Cytotoxic T cell (primary cell): ENCODE data around the genes RHOV, CHP1, NDUFAF1, ITPKA and TYRO3.

DNA sequence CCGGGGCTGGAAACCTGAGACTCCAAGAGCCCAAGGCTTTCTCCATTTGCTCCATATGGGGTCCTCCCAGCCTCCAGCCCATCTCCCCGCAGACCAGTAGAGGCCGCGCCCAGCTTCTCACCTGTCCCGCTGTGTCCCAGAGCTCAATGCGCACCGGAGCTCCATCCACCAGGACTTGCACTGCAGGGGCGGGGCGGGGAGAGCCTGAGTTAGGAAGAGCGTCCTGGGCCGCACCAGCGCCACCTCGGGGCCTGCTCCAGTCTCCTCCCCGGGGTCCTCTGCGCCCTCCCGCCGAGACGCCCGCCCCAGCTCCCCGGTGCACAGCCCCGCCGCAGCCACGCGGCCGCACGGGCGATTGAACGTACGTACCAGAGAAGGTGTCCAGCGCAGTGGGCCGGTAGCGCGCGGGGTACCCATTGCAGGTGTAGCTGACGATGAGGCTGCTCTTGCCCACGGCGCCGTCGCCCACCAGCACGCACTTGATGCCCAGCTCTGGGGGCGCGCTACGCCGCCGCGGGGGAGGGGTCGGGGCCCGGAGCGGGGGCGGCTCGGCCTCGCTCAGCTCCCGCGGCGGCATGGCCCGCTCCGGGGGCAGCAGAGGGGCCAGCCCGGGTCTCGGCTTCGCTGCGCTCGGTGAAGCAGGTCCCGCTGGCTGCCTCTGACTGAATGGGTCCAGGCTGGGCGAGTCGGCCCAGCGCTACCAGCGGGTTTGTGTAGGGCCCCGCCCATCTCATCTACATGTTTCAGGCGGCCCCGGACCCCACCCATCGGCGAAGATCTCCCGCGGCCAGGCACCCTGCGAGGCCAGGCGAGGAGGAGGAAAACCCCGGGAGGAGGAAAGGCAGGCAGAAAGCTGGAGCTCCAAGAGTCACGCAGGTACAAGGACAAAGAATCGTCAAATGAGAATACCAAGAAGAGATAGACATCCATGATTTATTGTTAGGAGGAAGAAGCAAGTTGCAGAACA is at the start of gene RHOV:
Gene RHOV (minus strand): TSS at position 672 of the 967 bp plus-strand sequence.
- PRO-cap, 2 experiments: peak in 2 of 2 experiments; most common minus-strand start position 668 of the sequence (in 2)

- PRO-cap, 2 experiments: no peak in any of the 2 experiments
These were observed 15.8 kb downstream of the VPS18 start for GRCh38 chr15:40910071-40910464.

GRCh38 chr15:40914876-40915514 is 14.1 kb upstream of the DLL4 start:
- PRO-cap, 2 experiments: no peak in any of the 2 experiments

- PRO-cap, 2 experiments: no peak in any of the 2 experiments
These were observed 3.5 kb upstream of the CHAC1 start for GRCh38 chr15:40949550-40950332.

DNA sequence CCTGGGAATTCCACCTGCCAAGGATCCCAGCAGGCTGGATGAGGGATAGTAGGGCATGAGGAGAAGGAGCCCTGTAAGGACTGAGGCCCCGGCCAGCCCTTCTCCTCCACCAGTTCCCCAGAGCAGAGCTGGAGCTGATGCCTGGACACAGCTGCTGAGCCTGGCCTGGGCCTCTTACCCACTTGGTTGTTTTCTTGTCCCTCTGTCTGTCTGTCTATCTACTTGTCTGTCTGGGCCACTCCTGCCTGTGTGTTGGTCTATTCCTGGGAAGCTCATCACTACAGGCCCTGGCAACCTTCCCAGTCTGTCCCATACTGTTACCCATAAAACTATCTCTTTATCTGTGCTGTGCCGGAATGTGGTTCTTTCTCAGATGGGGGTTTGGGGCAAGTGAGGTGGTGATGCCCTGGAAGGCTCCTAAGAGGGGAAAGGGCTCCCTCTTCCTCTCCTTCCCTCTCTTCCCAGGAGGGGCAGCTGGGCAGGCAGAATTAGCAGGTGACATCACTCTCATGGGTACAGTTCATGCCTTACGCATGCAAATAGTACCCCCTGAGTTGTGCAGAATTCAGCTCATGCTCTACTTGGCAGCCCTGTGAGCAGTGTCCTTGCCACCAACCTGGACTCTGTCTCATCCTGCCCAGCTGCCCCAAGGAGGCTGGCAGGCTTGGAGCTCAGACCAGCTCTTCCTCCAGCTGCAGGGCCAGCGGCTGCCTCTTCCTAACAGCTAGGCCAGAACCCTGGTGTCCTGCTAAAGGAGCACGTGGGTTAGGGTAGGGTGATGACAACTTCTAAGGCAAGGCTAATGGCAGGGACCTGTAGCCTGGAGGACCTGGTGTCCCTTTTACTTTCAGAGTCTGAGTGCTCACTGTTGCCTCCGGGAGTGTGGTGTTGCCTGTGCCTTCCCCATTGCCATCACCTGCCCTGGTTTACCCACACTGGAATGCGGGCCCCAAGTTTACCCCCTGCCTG is 3.2 kb downstream of the CHAC1 start:
- PRO-cap, 2 experiments: no peak in any of the 2 experiments

GRCh38 chr15:40964238-40964623 is 11.0 kb downstream of the CHAC1 start:
- PRO-cap, 2 experiments: peak in 1 of 2 experiments; most common plus-strand start chr15:40964359 (in 1)

GRCh38 chr15:41019260-41019869 is 66.1 kb downstream of the CHAC1 start:
- PRO-cap, 2 experiments: no peak in any of the 2 experiments

DNA sequence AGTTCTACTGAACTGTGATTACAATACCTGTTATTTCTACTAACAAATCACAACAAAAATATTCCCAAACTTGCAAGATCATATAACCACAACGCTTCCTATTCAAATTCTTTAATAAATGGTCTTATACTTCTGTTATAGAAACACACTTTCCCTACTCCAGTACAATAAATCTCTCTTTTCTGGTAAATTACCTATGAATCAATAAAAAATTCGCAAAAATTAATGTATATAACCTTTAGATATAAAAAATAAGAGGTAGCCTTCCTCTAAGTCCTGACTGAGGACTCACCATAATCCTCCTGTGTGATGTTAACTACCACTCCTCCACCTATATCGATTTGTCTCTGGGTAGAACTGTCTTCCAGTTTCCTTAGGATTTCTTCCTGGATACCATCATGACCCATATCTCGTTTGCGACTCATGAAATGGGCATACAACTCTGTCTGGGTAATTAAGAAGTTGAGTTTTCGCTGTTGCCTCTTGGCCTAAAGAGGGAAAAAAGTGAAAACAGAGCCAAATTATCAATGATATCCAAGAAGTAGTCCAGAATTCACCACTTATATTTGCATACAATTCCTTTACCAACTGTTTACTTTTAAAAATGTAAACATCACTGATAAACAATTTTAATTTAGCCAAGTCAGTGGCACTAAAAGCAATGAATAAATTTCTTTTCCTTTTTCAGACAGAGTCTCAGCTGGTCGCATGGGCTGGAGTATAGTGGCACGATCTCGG is 41.8 kb downstream of the INO80 start:
- PRO-cap, 2 experiments: no peak in any of the 2 experiments

DNA sequence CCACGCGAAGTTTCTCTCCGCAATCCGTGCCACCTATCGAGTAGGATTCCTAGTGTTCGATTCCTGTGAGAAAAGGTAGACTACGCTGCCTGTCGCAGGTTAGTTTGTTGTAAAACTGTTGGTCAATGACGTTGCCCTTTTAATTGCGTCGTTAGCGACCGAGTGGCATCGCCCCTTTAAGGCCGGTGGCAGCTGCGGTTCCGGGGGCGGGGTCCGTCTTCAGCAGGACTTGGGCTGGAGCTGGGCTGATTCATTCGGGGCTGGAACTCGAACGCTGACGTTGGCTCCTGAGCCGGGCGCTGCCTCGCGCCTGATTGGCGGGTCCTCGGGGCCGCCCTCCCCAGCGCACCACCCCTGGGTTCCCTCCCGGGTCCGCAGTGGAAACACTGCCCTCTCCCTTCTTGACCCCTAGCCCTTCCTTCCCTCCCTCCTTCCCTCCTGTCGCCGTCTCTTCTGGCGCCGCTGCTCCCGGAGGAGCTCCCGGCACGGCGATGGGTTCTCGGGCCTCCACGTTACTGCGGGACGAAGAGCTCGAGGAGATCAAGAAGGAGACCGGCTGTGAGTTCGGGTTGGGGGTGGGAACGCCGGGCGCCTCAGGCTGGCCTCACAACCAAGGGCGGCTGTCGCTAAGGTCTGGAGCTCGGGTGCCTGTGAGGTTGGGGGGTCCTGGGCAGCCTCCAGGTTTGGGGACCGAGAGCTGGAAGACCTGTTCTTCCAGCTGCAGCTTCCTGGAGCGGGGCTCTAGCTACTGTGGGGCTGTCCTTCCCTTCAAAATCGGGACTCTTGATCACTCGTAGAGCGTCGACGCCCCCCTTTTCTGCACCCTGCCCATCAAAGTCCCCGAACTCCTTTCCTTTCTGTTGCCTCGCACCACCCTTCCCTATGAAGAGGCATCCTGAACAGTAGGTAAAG is at the start of gene CHP1:
Gene CHP1 (plus strand): TSS at position 377 of the 912 bp plus-strand sequence.
- PRO-cap, 2 experiments: peak in 2 of 2 experiments; most common plus-strand start position 253 of the sequence (in 2); most common minus-strand start position 517 of the sequence (in 2)

GRCh38 chr15:41282861-41283431 is 49.4 kb downstream of the OIP5 start:
- PRO-cap, 2 experiments: no peak in any of the 2 experiments

DNA sequence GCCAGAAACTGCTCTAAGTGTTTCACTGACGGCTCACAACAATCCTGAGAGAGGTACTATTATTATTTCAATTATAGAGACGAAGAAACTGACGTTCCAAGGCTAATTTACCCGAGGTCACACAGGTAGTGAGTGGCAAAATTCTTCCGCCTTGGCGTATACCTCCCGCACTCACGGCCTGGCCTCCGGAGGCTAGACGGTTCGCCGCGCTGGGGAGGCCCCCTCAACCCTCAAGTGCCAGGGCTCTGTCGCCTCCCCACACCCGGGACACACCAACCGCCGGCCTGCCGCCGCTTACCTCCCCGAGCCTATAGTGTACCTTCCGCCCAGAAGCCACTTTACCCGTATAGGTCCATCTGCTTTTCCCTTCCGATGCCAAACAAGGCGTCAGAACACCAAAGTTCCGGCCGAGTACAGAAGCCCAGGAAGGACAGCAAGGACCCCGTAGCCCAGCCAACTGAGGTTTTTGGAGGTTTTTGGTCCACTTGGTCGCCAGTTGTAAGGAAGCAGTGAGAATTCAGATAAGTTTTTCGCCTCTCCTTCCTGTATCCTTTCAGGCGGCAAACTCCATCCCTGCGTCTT is at the start of gene NDUFAF1:
Gene NDUFAF1 (minus strand): TSS at position 348 of the 582 bp plus-strand sequence.
- PRO-cap, 2 experiments: peak in 2 of 2 experiments; most common plus-strand start position 410 of the sequence (in 2); most common minus-strand start position 312 of the sequence (in 2)

- PRO-cap, 2 experiments: no peak in any of the 2 experiments
These were observed at the start of gene ITPKA for GRCh38 chr15:41492958-41493945. Gene ITPKA (plus strand): TSS chr15:41493874.

GRCh38 chr15:41507850-41508497 is 5.7 kb downstream of the LTK start:
- PRO-cap, 2 experiments: no peak in any of the 2 experiments

DNA sequence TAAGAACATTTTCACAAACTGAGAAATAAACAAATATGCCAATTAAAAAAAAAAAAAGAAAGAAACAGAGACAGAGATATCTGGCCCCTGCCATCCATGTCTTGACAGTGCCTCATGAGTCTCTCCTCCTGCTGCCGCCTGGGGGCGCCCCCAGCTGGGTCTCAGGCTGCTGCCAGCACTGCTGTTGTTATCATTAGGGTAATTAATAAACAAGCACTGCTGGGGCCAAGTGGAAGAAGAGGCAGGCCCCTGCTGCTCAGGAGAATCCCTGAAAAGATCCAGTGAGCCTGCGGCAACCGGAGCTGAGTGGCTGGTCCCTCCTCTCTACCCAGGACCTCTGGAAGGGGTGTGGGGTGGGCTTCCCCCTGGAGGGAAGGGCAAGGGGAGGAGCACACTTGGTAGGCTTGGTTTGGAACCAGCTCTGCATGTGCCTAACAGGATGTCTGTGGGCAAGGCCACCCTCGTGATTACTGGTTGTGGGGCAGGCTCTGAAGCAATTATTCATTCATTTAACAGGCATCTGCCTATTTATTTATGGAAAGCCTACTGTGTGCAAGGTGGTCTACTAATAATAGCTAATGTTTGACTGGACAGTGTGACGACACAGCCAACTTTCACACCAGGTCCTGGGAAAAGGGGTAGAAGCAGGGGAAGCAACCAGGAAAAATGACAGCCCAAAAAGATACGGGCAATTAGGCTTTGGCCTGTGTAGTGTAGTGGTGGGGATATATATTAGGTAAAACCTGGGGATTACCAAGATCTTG is 1.2 kb upstream of the TYRO3 start:
- PRO-cap, 2 experiments: no peak in any of the 2 experiments

- PRO-cap, 2 experiments: peak in 2 of 2 experiments; most common plus-strand start chr15:41559022 (in 2)
These were observed at the start of gene TYRO3 for GRCh38 chr15:41558398-41559417. Gene TYRO3 (plus strand): TSS chr15:41559212.

- PRO-cap, 2 experiments: no peak in any of the 2 experiments
These were observed 5.5 kb downstream of the TYRO3 start for GRCh38 chr15:41564048-41565369.

- PRO-cap, 2 experiments: no peak in any of the 2 experiments
These were observed 100.9 kb downstream of the TYRO3 start for GRCh38 chr15:41659974-41660230.

GRCh38 chr15:41669363-41670106 is 104.7 kb upstream of the MAPKBP1 start:
- PRO-cap, 2 experiments: no peak in any of the 2 experiments

GRCh38 chr15:41712960-41713474 is 61.3 kb upstream of the MAPKBP1 start:
- PRO-cap, 2 experiments: no peak in any of the 2 experiments

GRCh38 chr15:41773275-41773815 is 939 bp upstream of the MAPKBP1 start:
- PRO-cap, 2 experiments: no peak in any of the 2 experiments